Aortic smooth muscle cell (primary cell): ENCODE measurements around the genes MATK, EEF2, ZBTB7A and SIRT6.

DNA sequence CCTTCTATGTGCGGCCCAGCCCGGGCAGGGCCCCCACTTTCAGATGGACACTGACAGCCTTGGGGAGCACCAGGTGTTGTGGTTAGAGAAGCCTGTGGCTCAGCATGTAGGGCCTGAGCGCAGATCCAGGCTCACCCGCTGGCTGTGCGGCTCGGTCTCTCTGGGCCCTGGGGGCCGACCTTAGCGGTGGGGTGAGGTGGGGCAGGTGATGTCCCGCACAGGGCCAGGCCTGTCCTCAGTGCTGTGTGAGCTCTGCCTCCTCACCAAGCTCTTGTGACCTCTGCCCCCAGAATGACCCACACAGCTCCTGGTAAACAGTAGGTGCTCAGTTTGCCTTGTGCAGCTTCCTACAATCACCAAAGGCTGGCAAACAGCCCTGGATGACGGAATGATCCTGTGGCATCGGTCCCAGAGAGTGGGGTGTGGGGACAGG is 18.0 kb upstream of the CACTIN start:
- RRBS = 76% methylated on average over 2 of the region's 11 CpGs

DNA sequence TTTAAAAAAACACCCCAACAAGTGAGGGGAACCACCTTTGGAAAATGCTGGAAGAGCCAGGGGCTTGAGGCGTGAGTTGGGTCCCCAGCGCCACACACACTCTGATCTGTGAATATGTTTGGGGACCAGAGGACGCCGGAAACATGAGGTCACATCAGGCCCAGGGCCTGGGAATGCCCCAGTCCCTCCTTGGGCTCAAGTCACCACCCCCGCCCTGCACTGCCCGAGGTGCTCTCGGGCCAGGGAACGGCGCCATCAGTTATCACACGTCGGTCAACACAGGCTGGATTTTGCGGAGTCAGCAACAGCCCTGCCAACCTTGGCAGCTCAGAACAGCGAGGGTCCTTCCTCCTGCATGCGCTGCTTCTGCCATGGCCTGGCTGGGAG is 31.3 kb upstream of the CACTIN start:
- RRBS = no CpG with 5 or more reads among the region's 14 CpGs

GRCh38 chr19:3660894-3661358 is 34.3 kb upstream of the CACTIN start:
- RRBS = no CpG with 5 or more reads among the region's 17 CpGs

DNA sequence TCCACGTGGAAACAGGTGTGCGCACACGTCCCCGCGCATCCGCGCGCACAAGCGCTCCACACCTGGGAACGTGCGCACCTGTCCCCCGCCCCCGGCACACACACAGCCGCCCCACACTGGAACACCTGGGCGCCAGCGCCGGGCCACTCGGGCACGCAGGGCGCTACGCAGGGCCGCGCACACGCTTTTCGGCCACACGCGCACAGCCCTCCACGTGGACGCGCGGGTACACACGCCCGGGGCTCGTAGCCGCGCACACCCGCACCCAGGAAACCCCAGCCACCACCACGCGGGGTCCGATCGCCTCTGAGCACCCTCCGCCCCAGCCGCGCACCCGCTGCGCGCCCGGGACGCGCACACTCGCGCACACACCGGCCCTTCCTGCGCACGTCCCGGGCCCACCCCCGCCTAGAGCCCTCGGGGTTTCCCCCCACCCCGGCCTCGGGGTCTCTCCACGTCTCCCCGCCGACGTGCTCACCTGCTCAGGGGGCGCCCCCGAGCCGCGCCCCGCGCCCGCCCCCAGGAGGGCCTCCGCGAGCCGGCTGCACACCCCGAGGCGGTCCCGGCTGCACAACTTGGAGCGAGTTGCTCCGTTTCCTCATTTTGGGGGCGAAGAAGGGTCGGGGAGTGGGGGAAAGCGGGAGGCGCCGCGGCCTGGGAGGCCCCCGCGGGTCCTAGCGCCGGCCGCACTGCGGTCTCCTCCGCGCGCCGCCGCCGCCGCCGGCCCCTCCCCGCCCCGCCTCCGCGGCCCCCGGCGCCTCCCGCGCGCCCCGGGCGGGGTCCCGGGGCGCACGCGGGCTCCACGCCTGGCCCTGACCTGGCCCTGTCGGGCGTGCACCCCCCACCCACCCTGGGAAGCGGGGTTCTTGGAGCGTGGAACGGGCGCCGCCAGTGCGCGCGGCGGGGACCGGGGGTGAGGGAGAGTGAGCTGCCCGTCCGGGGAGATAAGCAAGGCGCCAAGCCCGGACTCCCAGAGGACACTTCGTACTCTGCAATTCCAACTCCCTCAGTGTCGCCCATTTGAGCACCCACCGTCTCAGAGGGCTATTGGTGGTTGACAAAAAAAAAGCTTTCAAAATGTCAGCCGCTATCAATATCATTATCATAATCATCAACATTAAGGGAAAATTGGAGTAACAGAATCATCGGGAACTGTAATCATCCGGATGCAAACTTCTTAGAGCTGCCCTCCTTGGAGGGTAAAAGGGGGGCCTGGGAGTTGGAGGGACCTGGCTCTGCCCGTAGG is at the start of gene MATK:
Gene MATK, minus strand, starts transcription at position 691 of the 1,246 bp plus-strand sequence.
- RRBS = 4% methylated on average over 55 of the region's 138 CpGs

- RRBS = no CpG with 5 or more reads among the region's 47 CpGs
Measured at GRCh38 chr19:3821733-3822394, 35.7 kb upstream of the MATK start.

- RRBS = no CpG with 5 or more reads among the region's 23 CpGs
Measured at GRCh38 chr19:3953948-3954706, 16.8 kb downstream of the DAPK3 start.

DNA sequence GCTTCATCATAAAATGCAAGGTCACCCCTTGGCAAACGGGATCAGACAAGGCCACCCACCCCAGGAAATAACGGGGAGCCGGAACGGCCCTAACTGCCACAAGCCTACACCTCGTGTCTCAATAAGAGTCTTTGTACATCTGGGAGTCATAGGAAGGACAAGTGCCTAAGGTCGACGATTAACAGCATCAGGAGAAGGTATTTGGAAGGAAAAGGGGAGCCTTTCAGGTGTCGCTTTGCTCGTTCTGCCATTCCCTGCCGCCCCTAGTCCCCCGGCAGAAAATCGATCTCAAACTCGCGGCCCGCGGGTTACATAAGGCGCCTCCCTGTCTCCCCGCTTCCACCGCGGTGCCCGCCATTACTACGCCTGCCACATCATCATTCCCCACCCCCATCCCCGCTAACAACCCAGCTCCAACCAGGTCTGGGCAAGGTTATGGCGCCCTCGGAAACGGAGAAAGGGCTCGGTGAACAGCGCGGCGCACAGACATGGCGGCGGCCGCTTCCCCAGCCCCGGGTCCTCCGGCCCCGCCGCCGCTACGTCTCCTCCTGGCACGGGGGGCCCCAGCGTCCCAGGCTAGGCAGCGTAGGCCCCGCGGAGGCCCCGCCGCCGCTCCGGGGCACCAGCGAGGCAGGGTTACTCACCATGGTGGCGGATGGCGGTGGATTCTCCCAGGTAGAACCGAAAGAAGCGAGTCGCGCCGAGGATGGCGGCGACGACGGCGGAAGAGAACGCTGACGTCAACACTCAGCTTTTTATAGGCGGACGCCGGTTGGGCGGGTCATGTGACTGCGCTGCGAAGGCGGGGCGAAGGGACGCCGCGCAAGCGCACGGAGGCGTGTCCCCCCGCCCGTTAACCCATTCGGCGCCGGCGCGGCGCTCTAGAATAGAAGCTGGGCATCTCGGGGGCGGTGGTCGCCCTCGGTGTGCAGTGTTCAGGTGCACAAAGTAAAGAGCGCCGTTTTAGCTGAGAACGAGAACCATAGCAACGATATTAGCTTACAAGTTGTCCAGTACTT is at the start of gene EEF2:
Gene EEF2, minus strand, starts transcription at position 730 of the 1,019 bp plus-strand sequence.
- RRBS = 2% methylated on average over 26 of the region's 93 CpGs

- RRBS = no CpG with 5 or more reads among the region's 6 CpGs
Measured at GRCh38 chr19:4045297-4045600, 21.4 kb downstream of the ZBTB7A start.

DNA sequence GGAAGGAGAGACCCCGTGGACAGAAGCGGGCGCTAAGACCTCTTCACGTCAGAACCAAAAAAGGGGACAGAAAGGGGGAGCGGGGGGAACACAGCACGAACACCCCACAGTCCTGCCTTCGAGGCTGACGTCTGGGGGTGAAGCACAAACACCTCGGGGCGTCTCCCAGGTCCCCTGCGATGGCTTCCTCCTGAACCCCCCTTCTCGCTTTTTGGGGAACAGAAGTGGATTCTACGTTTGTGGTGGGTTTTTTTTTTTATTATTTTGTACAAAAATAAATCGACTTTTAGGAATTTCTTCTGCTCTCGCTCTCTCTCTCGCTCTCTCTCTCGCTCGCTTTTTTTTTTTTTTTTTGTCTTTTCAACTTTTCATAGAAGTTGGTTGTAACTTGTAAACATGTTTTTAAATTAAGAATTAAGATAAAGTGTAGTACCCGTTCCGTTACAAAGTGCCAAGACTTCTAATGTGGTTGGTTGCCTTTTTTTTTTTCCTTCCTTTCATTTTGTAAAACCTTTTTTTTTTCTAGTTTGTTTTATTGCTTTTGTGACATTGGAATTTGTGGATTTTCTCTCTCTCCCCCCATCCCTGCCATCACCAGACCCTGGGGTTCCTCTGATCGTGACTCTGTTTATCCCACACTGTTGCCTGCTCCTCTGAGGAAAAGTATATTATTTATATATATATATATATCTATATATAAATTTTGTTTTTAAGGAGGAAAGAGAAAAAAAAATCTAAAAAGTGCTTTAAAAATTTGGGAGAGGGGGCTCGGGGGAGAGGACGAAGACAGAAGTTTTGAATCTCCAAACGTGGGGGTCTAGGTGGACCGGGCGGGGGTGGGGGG is 20.4 kb downstream of the ZBTB7A start:
- RRBS = 82% methylated on average over 2 of the region's 26 CpGs

- RRBS = 62% methylated on average over 7 of the region's 26 CpGs
Measured at GRCh38 chr19:4060361-4061025, 6.2 kb downstream of the ZBTB7A start.

GRCh38 chr19:4062624-4063564 is 3.8 kb downstream of the ZBTB7A start:
- RRBS = no CpG with 5 or more reads among the region's 28 CpGs

DNA sequence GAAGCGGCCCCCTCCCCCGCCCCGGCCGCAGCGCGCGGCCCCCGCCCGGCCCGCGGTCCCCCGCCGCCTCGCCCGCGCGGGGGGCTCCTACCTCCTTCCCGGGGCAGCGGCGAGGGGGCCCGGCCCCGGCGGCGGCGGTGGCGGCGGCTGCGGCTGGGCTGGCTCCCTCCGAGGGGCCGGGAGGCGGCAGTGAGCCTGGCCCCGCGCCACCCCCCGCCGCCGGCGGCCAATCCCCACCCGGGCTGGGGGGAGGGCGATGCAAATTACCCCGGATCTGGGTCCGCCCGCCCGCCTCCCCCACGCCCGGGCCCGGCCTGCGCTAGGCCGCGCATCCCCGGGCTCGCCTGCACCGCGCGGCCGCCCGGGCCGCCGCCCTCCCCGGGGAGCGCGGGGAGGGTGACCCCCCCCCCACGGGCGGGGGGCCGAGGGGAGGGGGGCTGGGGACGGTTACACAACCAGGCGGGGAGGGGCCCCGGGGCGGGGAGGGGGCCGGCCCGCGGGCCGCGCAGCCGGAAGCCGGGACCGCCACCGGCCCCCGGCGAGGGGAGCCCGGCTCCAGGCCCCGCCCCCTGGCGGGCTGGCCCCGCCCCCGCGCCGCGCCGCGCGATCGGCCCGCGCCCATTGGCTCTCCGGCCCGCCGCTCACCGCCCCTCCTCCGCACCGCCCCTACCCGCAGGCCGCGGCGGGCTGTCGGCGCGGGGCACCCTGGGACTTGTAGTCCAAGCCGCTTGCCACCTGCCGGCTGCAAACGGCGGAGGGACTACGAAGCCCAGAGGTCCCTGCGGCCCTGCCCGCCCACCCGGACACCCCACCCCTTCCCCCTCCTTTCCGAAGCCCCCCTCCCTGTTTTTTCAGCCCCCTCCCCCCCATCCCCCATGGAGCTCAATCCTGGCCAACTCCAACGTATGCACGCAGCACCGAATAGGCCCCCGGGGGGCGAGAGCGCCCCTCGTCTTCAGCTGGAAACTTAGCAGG is 1.1 kb downstream of the ZBTB7A start:
- RRBS = 1% methylated on average over 70 of the region's 122 CpGs

- RRBS = 2% methylated on average over 25 of the region's 80 CpGs
Measured at GRCh38 chr19:4066560-4067210, at the start of gene ZBTB7A. Gene ZBTB7A (minus strand): TSS chr19:4066899.

DNA sequence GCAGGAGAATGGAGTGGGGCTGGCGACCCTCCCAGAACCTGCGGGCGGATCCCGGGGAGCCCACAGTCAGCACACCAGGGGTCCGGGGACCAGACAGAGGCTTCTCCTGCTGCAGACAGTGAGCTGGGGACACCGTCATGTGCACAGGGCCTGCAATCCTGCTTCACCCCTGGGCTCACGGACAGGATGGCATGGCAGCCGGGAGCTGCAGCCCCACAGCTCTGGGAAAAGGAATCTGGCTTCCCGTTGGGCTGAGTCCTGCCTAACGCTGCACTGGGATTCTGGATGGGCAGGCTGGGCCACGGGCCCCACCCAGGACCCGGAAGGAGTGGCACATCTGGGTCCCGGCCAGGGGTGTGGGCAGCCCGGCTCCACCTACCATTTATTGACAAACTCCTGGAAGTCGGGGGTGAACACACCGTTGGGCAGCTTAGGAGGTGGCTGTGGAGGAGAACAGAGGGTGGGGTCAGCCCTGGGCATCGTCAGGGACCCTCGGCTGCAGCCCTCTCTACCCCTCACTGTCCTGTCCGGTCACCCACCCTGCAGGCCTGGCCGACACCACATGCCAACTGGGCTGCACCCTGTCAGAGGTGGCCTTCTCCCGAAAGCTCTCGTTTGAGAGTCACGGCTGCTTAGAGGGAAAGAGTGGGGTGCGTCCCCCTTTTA is 28.4 kb upstream of the ZBTB7A start:
- RRBS = 72% methylated on average over 5 of the region's 24 CpGs

- RRBS = no CpG with 5 or more reads among the region's 19 CpGs
Measured at GRCh38 chr19:4097198-4098084, 26.5 kb downstream of the MAP2K2 start.

GRCh38 chr19:4154587-4155252 is 1.3 kb downstream of the CREB3L3 start:
- RRBS = 44% methylated on average over 4 of the region's 20 CpGs

DNA sequence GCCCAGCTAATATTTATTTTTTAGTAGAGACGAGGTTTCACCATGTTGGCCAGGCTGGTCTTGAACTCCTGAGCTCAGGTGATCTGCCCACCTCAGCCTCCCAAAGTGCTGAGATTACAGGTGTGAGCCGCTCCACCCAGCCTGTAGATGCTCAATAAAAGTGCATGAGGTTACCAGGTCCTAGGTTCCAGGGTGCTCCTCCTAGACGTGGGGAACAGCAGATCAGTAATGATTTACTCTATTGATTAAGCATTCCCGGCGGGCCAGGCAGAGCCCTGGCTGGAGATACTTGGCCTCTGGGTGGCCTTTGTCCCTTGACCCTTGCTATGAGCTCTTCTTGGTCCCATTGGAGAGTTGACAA is 4.4 kb downstream of the CREB3L3 start:
- RRBS = no CpG with 5 or more reads among the region's 5 CpGs

- RRBS = 6% methylated on average over 6 of the region's 22 CpGs
Measured at GRCh38 chr19:4172446-4173163, 9.8 kb downstream of the SIRT6 start.

DNA sequence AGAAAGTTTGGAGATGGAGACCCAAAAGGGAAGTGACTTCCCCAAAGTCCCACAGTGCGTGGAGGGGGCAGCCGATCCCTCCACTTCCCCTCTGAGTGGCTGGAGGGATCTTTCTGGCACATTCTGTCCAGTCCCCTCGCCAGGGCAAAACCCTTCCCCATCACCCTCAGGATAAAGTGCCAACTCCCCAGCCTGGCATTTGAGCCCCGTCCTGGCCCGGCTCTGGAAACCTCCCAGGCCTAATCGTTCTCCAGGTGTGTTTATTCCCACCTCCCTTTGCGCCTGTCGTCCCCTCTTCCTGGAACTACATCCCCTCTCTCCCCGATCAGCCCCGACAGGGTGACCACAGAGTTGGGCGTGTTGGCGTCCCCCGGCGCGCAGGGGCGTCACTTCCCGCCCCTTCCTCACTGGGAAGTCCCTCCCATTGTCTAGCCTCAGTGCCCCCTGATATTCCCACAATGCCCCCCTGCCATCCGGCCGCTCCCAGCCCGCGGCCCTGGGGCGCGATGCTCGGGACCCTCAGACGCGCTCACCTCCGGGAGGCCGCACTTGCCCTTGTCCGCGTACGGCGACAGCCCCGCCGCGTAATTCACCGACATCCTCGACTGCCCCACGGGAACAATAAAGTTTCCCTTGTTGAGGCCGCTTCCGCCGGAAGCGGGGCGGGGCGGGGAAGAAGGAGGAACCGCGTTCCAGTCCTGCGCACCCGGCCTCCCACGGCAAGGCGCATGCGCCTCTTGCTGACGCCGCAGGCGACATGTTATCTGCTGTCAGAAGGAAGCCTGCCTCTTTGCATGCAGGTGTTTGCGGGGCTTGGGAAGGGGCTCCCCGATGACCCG is at the start of gene SIRT6:
Gene SIRT6, minus strand, starts transcription at position 623 of the 839 bp plus-strand sequence.
- RRBS = 1% methylated on average over 31 of the region's 57 CpGs

DNA sequence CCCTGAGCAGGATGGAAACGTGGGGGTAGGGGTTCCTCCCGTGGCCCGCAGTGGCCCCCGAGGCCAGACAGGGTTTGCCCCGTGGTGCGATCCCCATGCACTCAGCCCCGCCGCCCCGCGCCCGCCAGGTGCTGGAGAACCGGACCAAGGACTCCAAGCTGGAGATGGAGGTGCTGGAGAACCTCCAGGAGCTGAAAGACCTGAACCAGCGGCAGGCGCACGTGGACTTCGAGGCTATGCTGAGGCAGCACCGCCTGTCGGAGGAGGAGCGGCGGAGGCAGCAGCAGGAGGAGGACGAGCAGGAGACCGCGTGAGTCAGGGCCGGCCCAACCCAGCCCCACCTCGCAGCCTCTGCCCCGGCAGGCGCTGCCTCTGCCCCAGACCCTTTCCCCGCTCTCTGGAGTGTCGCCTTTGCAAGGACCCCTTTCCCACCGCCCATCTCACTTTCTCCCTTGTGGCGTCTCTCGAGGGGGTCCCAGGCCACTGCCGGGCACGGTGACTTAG is 11.3 kb downstream of the YJU2 start:
- RRBS = no CpG with 5 or more reads among the region's 34 CpGs